Measurements from ENCODE around the gene SHOC2.

DNA sequence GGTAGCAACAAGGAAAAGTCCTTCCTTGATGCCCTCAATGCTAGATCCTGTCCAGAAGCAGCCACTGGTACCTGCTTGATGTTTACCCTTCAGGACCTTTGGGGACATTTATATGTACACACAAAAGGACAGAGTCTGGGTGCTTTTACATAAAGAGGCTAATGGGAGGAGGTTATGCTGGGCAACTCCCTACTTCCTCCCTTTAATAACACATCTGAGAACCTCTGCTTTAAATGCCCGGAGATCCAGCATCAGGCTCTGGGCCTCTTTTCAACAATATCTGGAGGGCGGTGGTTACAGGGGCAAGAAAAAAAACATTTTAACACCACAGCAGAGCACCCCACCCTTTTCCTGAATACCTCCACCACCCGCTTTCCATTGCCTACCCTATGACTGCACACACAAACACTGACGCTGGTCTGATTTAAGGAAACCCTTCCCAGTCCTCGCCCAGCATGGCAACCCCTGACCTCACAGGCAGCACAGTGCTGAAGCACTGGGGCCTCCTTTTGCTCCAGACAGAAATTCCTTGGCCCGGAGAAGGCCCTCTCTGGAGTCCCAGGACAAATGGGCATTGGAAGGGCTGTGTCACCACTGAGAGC lies 39.3 kb upstream of the DUSP5 start:
- RRBS = no CpG with 5 or more reads among the region's 6 CpGs

DNA sequence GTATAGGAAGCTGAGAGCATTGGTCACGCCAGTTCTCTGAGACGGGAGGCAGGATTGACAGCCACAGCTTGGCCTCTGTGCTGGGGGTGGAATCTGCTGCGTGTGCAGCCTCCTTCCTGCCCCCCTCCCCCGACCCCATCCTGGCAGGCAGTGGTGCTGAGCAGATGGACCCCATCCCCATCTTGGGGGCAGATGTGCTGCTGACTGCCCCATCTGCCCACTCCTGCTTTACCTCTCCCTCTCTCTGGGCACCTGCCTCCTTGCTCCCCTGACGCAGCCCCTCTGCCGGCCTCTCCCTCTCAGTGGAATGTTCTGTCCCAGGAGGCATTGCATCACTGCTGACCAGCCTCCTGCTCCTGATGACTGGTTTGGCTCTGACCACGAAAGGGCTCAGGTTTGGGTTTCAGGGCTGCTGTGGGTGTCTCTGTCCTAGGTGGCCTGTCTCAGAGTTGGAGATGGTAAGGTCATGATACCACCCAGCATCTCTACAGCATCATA lies 81.7 kb downstream of the RBM20 start:
- RRBS = no CpG with 5 or more reads among the region's 7 CpGs

DNA sequence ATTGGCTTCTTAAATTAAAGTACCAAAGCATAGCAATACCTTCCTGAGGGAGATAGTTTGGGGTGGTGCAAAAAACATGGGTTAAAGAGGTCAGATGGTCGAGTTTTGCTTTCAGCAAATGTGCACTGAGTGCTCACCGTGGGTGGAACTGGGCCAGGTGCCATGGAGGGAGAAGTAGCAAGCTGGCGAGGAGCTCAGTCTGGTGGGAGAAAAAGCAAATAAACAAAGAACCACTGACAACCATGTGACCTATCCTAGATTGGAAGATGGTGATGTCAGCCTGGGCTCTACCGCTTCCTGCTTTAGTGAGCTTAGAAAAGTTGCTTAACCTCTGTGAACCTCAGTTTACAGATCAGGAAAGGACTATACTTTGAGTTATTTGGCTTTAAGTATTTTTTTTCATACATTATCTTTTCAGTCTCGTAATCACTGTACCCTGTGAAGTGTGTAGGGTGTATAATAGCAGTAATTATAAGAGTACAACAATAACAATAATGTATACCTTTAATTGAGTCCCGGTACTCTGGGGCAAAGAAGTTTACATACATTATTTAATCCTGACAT lies 69.1 kb upstream of the PDCD4 start:
- RRBS = no CpG with 5 or more reads among the region's 6 CpGs

DNA sequence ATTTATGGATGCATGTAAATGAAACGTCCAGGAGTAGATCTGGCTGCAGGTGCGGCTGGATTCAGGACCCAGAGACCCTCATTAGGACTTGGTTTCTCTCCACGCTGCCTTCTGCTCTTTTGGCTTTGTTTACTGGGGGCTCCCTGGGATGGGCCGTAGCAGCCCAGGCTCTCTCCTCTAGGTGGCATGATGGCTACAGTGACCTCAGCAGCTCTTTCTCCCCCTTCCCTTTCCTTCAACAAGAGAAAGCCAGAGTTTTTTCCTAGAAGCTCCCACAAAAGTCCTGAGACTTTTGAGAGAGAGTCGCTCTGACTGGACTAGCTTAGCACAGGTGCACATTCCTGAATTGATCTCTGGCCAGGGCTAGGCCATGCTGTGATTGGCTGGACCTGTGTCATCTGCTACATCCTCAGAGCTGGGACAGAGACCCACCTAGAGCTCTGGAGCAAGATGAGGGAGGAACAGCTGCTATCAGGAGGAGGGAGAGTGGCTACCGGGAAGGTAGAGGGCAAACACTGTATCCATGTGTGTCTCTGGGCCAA lies 67.8 kb upstream of the PDCD4 start:
- RRBS = no CpG with 5 or more reads among the region's 6 CpGs

DNA sequence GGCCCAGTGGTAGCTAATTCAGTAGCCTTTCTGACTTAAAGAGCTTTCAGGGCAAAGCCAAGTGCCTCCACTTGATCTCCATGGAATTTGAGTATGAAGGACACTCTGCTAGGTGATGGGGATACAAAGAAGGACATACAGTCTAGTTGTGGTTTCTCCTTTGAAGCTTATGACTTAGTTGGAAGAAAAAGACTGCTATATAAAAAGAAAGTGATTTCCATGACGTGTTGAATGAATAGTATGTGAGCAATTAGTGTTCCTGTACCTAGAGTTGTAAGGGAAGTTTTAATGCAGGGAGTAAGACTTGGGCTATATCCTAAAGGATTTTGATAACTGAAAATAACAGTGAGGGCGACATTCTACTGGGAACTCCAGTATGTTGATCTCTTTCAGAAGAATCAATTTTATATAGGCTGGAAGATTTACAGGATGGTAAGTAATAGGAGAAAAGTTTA lies 8.4 kb downstream of the PDCD4 start:
- RRBS = no CpG with 5 or more reads among the region's 2 CpGs

DNA sequence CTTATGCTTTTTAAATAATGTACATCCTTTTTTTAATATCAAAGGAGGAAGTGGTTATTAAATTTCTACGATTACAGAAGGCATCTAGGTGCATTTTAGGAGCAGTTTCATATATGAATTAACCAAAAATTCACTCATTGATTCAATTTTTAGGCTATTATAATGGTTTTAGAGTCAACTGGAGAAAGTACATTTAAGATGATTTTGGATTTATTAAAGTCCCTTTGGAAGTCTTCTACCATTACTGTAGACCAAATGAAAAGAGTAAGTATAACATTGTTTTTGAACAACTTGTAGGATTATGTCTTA lies 22.5 kb downstream of the PDCD4 start:
- RRBS = no CpG with 5 or more reads among the region's 1 CpG

DNA sequence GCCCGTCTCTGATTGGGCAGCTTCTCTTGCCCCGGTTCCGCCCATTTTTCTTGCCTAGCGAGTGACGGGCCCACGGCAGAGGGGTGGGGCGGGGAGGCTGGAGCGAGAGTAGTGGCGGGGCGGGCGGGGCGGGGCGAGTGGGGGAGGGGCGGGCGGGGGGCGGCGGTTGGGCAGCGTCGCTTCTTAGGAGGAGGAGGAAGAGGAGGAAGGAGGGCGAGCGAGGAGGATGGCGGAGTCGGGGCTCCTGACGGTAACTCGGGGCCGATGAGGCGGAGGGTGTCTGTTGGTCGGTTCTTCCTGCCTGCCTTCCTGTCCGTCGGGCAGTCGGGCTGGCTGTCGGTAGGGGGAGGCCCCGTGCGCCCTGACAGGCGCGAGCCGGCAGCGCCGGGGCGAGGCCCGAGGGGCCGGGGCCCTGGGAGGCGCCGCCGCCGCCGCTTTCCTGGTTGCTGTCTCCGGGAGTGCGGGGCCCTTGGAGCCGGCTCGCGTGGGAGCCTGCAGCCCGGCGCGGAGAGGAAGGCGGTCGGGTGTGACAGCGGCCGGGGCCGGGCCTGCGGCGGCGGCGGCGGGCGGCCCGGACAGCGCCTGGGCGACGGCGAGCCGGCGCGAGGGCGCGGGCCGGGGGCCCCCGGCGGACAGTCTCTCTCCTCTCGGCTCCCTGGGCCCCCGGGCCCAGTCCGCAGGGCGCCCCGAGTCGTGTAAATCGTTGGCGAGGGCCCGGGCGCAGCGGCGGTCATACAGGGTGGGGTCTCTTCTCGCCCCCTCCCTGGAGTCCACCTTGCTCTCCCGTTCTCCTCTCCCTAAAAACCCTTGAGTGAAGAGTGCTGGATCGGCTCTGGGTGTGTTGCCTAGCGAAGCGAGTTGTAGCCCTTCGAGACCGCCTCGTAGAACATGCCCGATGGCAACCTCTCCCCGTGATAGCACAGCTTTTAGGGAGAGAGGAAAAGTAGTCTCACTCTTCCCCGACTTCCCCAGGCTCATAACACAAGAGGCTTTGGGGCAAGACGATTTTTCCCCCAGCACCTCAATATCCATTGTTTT lies at the start of gene SHOC2:
SHOC2 (plus strand) TSS at position 197 of the 1,038 bp plus-strand sequence.
- RRBS = 1% methylated on average over 22 of the region's 103 CpGs

GRCh38 chr10:110920446-110920923 lies 1.1 kb downstream of the SHOC2 start:
- RRBS = no CpG with 5 or more reads among the region's 8 CpGs

DNA sequence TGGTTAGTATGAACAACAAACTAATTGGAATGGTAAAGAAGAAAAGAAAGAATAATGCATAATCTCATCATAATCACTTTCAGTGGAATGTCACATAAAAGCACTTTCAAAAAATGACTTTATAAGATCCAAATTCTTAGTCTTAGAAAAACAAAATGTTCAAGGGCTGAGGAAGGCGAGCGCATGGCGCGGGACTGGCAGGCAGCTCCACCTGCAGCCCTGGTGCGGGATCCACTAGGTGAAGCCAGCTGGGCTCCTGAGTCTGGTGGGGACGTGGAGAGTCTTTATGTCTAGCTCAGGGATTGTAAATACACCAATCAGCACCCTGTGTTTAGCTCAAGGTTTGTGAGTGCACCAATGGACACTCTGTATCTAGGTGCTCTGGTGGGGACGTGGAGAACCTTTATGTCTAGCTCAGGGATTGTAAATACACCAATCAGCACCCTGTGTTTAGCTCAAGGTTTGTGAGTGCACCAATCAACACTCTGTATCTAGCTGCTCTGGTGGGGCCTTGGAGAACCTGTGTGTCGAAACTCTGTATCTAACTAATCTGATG lies 70.6 kb downstream of the SHOC2 start:
- RRBS = no CpG with 5 or more reads among the region's 8 CpGs

DNA sequence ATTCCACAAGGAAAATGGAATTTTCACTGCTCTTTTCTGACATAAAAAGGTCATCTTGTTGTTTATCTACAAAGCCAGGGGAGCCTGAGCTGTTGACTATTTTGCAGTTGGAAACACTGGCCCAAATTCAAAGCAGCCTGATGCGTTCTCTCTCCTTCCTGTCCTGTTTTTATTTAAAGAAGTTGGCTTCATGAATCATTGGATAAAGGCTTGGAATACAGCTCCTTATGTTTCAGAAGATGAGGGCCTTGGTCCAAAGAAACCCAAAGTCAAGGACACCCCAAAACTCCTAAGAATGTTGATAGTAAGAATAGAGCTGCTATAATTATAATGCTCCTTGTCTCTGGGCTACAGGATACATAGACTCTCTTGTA lies 106.6 kb downstream of the ADRA2A start:
- RRBS = no CpG with 5 or more reads among the region's 1 CpG

GRCh38 chr10:112429062-112429582 lies 17.6 kb downstream of the ZDHHC6 start:
- RRBS = no CpG with 5 or more reads among the region's 3 CpGs

DNA sequence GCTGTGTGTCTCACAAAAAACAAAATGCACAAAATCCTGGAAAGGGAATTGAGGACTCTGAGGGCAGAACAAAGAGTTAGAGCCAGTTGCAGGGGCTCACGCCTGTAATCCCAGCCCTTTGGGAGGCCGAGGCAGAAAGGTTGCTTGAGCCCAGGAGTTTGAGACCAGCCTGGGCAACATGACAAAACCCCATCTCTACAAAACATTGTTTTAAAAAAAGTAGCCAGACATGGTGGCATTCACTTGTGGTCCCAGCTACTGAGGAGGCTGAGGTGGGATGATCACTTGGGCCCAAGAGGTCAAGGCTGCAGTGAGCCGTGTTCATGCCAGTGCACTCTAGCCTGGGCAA lies 205.3 kb downstream of the VTI1A start:
- RRBS = no CpG with 5 or more reads among the region's 3 CpGs

- RRBS = no CpG with 5 or more reads among the region's 7 CpGs
These were observed 118.6 kb upstream of the TCF7L2 start for GRCh38 chr10:112831437-112831816.

DNA sequence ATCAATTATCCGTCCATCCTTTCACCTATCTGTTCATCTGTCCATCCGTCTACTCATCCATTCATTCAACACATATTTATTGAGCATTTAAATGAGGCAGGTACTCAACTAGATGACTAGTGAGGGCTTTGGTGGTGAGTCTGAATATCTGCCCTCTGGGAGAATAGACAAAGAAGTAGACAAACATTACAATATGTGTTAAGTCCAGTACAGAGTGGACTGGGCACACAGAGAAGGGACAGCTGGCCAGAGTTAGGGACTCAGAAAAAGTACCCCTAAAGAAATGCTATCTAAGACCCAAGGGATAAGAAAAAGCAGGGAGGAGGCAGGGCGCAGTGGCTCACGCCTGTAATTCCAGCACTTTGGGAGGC lies 35.5 kb upstream of the TCF7L2 start:
- RRBS = no CpG with 5 or more reads among the region's 4 CpGs

DNA sequence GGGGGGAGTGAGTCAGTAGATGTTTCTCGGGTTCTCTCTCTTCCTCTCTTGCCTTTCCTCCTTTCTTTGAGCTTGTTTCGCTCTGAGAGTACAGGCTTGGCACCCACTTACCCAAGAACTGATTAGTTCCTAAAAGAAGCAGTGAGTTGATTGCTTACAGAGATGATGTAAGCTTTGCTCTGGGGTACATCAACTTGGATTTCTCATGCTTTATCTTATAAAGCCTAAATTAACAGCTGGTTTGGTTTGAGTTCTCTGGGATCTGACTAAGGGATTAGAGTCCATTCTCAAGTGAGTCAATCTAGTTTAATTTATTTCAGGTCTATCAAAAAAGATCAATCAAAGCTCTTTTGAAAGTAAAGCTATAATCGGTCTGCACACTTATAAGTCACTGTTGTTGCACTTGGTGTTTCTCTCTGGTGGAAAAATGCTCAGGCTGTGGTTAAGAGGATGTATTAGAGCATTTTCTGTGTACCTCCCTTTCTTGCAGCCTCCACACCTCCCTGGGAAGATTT lies 36.2 kb downstream of the TCF7L2 start:
- RRBS = no CpG with 5 or more reads among the region's 3 CpGs

DNA sequence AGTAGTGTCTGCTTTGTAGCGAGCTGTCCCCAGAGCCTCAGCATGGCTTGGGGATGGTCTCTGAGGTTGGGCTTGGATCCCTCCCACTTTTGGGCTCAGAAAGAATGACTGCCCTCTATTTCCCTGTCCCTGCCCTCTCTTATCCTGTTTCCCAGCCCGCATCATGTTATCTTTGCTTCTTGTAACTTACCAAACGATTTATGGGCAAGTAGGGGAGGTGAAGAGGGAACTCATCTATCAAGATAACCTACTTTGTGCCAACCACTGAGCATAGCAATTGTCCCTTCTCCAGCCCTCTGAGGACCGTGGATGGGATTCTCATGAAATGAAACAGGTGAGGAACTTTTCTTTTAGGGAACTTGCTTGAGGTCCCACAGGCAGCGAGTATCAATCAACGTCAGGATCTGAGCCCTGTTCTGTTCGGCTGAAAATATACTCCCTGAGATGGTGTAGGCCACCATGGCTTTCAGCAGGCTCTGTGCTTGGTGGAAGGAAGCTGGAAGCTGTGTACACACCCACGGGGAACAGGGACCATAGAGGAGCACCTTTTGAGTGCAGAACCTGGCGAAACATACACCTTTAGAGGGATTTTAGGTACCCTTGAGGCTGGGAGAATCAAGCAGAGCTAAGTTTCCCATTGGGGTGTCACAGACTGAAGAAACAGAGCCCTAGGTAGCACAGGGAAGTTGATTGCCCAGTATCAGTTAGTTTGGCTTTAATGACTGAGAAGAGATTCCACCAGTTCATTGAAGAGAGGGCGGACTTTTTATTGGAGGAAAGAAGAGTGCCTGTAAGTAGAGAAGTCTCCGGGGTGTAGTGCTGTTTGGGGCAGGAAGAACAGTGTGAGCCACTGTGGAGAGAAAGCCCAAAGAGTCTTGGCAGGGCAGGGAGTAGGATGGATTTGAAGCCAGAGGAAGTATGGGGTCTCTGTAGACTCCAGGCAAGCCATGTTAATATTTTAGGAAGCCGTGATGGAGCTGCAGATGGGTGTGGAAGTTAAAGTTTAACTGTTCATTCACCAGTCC lies 53.6 kb downstream of the TCF7L2 start:
- RRBS = no CpG with 5 or more reads among the region's 12 CpGs

DNA sequence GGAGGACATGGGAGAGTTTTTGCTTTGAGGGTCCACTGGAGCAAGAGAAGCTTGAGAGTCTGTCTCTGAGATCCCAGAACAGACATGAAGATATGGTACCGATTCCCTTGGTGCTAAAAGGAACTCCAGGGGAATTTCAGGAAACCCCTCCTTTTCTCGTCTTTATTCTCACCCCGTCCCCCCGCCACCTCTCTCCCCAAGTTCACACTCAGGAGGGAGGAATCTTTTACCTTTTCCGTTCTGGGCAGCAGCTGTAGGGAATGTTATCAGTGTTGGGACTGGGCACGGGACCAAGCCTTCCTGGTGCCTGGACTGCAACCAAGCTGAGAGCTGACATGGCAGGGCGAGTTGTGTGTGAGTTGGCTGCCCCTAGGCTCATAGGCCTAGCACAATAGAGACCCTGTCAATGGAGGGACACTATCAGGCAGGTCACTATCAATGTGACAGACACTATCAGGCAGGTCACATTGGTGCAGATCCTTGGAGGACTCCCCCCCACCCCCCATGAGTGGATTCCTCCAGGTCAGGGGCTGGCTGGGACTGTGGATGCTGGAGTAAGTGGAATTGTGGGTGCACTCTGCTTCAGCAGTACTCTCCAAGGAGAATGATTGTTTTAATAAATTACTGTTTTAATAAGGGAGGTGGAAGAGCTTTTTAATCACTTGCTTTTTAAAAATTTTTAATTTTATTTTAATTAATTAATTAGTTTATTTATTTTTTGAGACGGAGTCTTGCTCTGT lies 121.5 kb downstream of the TCF7L2 start:
- RRBS = no CpG with 5 or more reads among the region's 8 CpGs

- RRBS = no CpG with 5 or more reads among the region's 13 CpGs
These were observed 173.0 kb downstream of the TCF7L2 start for GRCh38 chr10:113122814-113123636.

- RRBS = no CpG with 5 or more reads among the region's 20 CpGs
These were observed 202.3 kb downstream of the TCF7L2 start for GRCh38 chr10:113152201-113152899.

DNA sequence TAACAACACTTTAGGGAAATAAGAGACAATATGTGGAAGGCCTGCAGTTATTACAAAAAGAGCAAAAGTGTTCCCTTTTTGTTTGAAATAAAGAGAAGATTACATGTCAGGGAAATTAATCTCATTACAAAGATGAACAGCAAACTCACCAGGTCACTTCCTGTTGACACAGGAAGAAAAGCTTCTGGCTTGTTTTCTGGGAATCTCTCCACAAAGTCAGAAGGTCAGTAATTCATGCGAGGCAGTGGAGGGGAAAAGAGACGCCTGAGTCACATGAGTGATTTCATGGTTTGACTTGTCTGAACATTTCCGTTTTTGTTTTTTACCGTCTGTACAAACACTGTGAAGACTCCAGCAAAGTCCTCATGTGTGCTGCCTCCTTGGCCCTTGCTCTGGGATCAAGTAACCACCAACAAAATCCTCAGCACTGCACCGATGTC lies 2.5 kb upstream of the HABP2 start:
- RRBS = no CpG with 5 or more reads among the region's 5 CpGs